Measurements from ENCODE around the genes CMPK1 and C1orf185.

DNA sequence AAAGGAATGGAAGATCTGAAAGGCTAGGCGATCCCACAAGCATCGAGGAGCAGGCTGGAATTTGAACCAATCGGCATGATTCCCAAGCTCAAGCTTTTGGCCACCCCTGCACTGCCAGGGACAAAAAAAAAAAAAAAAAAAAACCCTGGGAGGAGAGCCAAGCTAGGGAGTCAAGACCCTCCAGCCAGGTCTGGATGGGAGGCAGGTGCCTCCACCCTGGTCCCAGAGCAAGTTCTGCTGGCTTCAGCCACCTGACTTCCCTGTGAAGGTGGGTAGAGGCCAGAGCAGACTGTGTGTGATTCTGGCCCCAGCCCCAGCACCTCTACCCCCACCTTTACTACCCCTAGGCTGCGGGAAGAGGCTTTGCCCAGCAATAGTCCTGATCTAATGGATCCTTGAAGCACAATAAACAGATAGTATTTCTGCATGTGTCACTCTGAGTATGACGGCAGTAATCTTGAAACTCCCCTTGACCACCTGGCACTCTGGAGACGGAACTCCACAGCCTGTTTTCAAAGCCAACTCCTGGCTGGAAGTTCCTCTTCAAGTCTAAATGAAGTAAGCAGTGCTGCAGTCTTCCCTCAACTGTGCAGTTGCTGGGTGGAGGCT lies 9.8 kb downstream of the PDZK1IP1 start:
- PRO-cap, result no peak
- RAMPAGE, long total RNA, result no peak
- RRBS, result no CpG with 5 or more reads among the region's 6 CpGs

- PRO-cap, result no peak
- RAMPAGE, long total RNA, result no peak
- RRBS, result 5% methylated on average over 4 of the region's 18 CpGs
Observed at GRCh38 chr1:47226128-47226733, 5.8 kb downstream of the TAL1 start.

DNA sequence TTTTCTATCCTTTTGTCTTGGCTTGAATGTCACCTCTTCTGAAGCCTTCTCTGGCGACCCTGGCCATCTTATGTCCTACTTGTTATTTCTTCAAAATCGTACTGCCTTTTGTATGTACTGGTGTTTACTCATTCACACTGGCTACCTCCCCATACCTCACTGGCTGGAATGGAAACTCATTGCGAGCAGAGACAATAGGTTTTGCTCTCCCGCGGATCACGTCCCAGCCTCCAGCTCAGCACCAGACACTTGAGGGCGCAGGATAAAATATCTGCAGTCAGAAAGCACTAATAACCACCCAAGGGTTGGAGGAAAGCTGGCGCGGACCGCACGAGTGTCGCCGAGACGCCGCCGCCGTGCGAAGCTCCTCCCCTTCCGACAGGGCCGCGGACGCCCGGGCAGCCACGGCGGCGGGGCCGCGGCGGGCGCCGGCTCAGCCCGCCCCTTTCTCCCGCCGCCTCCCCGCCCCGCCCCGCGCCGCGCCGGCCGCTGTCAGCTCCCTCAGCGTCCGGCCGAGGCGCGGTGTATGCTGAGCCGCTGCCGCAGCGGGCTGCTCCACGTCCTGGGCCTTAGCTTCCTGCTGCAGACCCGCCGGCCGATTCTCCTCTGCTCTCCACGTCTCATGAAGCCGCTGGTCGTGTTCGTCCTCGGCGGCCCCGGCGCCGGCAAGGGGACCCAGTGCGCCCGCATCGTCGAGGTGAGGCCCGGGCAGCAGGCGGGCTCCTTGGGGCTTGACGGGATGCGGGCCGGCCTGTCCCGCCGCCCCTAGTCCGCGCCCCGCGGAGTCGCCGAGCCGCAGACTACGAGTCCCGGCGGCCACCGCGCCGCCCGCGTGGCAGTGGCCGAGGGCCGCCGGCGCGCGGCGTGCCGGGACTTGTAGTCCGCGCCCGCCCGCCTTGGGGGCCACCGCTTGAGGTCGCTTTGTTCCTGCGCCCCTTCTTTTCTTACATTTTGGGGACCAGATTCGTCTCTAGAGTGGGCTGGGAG lies at the start of gene CMPK1:
Gene CMPK1 (plus strand): TSS at position 371 of the 987 bp plus-strand sequence.
- PRO-cap, result bidirectional peak, plus-strand start at position 373 of the sequence, minus-strand start at position 380 of the sequence
- RAMPAGE, long total RNA, result no peak
- RRBS, result 2% methylated on average over 56 of the region's 105 CpGs

GRCh38 chr1:47701834-47702069 lies 263.9 kb downstream of the FOXD2 start:
- PRO-cap, result no peak
- RAMPAGE, long total RNA, result no peak
- RRBS, result no CpG with 5 or more reads among the region's 1 CpG

- PRO-cap, result no peak
- RAMPAGE, long total RNA, result no peak
- RRBS, result 21% methylated on average over 2 of the region's 12 CpGs
Observed at GRCh38 chr1:47708671-47708882, 270.7 kb downstream of the FOXD2 start.

GRCh38 chr1:47713380-47713687 lies 275.5 kb downstream of the FOXD2 start:
- PRO-cap, result no peak
- RAMPAGE, long total RNA, result no peak
- RRBS, result no CpG with 5 or more reads among the region's 3 CpGs

GRCh38 chr1:47984104-47984586 lies 13.0 kb downstream of the TRABD2B start:
- PRO-cap, result no peak
- RAMPAGE, long total RNA, result no peak
- RRBS, result no CpG with 5 or more reads among the region's 39 CpGs

DNA sequence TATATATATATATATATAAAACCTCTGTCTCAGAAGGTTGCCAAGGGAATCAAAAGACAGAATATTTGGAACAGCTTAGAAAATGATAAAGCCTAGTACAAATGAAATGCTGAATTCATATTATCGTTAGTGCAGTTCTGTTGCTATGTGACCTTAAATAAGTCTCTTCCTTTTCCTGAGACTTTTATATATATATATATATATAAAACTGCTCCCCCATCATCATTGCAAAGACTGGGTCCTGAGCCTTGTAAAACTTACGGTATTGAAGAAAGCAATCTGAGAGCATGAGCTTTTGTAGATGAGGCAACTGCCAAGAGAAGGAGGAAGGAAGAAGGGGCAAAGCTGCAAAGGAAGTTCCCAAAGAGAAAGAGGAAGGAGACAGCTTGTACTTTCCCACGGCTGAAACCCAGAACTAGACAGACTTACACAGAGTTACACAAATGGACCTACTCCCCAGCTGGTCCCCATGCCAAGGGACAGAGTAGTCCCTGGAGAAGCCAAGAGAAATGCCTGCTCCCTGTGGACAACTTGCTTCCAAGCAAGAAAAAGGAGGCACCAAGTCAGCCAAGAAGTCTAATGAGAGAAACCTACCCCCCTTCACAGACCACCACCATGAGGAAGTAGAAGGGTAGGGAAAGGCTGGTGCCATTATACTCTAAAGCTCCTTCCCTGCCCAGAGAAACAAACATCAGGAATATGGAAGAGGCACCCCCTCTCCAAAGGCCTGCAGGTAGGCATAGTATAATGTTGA lies 22.6 kb downstream of the SLC5A9 start:
- PRO-cap, result no peak
- RAMPAGE, long total RNA, result no peak
- RRBS, result no CpG with 5 or more reads among the region's 3 CpGs

GRCh38 chr1:50892248-50893368 lies 67.5 kb downstream of the FAF1 start:
- PRO-cap, result no peak
- RAMPAGE, long total RNA, result no peak
- RRBS, result no CpG with 5 or more reads among the region's 8 CpGs

DNA sequence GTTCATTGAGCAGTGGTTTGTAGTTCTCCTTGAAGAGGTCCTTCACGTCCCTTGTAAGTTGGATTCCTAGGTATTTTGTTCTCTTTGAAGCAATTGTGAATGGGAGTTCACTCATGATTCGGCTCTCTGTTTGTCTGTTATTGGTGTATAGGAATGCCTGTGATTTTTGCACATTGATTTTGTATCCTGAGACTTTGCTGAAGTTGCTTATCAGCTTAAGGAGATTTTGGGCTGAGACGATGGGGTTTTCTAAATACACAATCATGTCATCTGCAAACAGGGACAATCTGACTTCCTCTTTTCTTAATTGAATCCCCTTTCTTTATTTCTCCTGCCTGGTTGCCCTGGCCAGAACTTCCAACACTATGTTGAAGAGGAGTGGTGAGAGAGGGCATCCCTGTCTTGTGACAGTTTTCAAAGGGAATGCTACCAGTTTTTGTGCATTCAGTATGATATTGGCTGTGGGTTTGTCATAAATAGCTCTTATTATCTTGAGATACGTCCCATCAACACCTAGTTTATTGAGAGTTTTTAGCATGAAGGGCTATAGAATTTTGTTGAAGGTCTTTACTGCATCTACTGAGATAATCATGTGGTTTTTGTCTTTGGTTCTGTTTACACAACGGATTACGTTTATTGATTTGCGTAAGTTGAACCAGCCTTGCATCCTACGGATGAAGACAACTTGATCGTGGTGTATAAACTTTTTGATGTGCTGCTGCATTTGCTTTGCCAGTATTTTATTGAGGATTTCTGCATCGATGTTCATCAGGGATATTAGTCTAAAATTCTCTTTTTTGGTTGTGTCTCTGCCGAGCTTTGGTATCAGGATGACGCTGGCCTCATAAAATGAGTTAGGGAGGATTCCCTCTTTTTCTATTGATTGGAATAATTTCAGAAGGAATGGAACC lies 53.3 kb downstream of the FAF1 start:
- PRO-cap, result no peak
- RAMPAGE, long total RNA, result no peak
- RRBS, result no CpG with 5 or more reads among the region's 12 CpGs

- PRO-cap, result no peak
- RAMPAGE, long total RNA, result no peak
- RRBS, result no CpG with 5 or more reads among the region's 3 CpGs
Observed at GRCh38 chr1:50979531-50980041, 9.5 kb downstream of the CDKN2C start.

GRCh38 chr1:51101910-51102322 lies at the start of gene C1orf185:
TSS of gene C1orf185 (plus strand) at chr1:51102228.
- PRO-cap, result no peak
- RAMPAGE, long total RNA, result no peak
- RRBS, result no CpG with 5 or more reads among the region's 4 CpGs

DNA sequence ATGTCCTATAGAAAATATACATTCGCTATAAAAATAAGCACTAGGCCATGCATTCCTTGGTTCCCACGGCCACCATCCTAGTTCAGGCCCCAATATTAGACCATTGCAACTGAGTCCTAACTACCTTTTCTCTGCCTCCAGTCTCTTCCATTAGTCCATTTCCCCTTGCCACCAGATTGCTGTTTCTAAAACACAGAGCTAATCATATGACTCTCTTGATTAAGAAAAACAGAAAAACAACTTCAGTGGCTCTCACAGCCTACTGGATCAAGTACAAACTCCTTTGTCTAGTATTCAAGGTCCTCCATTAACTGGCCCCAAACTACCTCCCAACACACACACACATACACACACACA lies 20.4 kb upstream of the RNF11 start:
- PRO-cap, result no peak
- RAMPAGE, long total RNA, result no peak
- RRBS, result no CpG with 5 or more reads among the region's 2 CpGs

DNA sequence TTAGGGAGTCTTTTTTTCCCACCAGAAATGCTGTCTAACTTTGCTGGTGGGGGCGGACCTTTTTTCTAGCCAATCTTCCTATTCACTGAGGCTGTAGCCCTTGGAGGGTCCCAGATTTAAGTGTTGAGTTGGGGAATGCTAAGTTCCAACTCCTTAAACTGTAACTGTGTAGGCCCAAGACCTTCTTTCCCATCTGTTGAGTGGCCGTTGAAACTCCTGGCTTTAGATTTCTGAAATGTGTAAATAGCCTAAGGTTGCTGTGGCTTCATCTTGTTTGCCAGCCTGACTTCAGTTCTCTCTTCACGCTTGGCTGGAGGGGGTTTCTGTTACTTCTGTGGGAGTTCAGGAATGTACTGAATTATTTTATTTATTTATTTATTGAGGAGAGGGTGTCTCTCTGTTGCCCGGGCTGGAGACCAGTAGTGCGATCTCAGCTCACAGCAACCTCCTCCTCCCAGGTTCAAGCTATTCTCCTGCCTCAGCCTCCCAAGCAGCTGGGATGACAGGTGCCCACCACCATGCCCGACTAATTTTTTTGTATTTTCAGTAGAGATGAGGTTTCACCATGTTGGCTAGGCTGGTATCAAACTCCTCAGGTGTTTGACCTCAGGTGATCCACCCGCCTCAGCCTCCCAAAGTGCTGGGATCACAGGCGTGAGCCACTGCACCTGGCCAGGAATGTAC lies 6.1 kb downstream of the TTC39A start:
- PRO-cap, result no peak
- RAMPAGE, long total RNA, result no peak
- RRBS, result no CpG with 5 or more reads among the region's 8 CpGs

GRCh38 chr1:51326792-51327398 lies 3.5 kb downstream of the TTC39A start:
- PRO-cap, result no peak
- RAMPAGE, long total RNA, result no peak
- RRBS, result no CpG with 5 or more reads among the region's 11 CpGs

DNA sequence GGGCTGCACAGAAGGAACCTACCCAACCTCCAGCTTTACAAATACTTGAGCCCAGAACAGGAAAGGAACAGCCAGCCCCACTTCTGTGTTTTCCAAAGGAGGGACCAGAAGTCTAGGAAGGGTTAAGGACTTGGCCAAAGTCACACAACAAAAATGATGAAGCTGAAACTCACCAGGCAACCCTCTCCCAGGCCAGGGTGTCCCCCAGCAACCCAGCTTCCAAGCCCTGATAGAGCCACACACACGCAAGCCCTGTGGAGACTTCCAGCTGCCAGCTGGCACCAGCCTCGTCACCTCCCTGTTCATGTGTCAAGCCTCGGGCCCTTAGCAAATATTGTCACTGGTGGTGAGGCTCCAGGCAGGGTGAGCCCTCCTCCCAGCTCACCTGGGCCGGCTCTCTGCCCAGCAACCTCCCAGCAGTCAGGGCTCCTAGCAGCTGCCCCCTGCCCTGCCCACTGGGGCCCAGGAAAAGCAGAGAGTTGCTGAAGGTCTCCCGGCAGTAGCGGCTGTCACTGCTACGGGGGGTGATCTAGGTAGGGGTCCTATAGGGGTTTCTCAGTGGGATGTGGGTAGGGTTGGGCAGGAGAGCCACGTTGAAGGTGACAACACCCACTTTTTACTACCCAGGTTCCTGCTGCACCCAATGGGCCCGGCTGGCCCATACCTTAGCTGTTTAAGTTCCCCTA lies 942 bp downstream of the TTC39A start:
- PRO-cap, result no peak
- RAMPAGE, long total RNA, result no peak
- RRBS, result 21% methylated on average over 2 of the region's 9 CpGs

DNA sequence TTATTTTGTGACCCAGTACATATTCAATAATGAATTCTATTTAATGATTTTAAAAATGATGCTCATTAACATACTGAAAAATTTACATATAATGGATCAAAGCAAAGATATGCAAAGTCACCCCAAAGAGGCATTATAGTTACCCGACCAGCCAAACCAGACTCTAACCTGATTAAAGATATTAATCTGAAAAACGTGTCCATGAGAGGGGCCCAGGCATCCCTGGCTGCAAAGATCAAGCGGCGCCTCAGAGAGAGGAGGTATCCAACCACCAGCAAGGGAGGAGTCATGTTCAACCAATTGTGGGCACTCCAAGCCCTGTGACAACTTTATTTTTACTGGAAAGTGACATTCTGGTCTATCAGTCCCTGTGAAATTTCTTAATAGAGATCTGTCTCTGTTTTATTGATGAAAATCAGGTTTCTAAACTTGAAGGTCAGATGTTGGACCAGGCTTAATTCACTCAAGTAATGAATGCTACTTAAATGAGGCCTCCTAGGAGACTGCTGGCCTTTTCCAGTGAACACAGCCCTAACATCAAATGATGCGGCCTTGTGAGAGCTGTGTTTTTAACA lies 19.1 kb upstream of the TTC39A start:
- PRO-cap, result no peak
- RAMPAGE, long total RNA, result no peak
- RRBS, result no CpG with 5 or more reads among the region's 5 CpGs

GRCh38 chr1:51405770-51406402 lies 75.5 kb upstream of the TTC39A start:
- PRO-cap, result no peak
- RAMPAGE, long total RNA, result no peak
- RRBS, result no CpG with 5 or more reads among the region's 4 CpGs

- PRO-cap, result no peak
- RAMPAGE, long total RNA, result no peak
- RRBS, result no CpG with 5 or more reads among the region's 7 CpGs
Observed at GRCh38 chr1:51570340-51570972, 46.4 kb upstream of the OSBPL9 start.

DNA sequence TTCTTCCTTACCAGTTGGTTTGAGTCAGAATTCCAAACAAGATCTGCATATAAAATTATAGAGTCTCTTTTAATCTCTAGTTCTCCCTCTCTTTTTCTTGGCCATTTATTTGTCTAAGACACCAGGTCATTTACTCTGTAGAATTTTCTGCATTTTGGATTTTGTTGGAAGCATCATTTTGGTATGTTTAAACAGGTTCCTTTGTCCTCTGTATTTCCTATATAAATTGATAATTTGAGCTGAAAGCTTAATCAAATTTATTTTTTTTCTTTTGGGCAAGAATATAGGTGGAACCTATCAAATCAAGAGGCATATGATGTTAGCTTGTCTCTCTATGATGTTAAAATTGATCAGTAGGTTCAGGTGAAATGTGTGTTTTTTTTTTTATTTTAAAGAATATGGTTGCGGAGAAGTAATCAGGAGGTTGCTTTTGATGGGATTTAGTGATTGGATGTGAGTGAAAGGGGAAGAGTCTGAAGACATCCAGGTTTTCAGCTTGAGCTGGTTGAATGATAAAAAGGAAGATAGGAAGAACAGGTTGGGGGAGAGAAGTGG lies 4.8 kb downstream of the OSBPL9 start:
- PRO-cap, result no peak
- RAMPAGE, long total RNA, result no peak
- RRBS, result no CpG with 5 or more reads among the region's 1 CpG